LUHMES (cell line): Measurements from ENCODE around the genes PIP5KL1, PTGES2 and CIZ1.

DNA sequence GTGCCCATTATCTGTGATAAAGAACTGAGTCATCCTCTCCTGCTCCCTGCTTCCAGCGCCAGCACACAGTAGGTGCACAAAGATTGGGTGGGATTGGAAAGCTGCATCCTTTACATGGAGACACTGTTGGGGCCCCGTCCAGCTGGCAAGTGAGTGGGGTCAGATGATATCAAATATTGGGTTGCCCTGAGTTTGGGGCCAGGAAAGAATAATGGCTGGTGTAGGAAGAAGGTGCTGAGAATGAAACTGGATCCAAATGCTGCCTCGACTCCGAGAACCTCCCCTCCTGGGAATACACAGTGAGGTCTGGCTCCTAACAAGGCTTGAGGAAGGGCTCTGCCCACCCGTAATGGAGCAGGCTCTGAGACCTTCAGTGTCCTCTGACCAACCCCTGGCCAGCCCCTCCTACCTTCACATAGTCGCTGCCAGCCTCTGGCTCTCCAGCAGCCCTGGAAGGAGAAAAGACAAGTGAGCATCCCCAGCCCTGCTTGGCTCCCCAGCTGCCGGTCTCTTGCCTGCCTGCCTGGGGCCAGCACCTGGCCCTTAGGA lies 17.2 kb downstream of the SH2D3C start:
- PRO-cap = no peak

- PRO-cap = no peak
These were observed 16.3 kb downstream of the SH2D3C start for GRCh38 chr9:127761751-127763025.

DNA sequence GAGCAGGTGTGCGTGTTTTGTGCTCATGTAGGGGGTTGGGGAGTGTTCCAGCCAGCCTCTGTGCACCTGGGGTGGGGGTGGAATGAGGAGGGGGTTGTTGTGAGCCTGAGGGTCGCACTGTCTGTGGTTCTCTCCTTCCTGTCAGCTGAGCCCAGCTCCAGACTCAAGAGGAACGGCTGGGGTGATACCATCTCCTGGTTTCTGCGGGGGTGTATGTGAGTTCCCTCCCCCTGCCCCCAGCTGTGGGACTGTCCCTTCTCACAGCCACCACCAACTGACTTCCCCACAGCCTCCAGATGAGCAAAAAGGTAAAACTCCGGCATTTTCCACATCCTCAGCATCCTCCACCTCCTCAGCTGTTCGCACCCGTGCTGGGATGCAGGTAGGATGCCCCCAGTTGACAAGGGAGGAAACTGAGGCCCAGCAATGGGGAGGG lies 2.2 kb downstream of the SH2D3C start:
- PRO-cap = no peak

GRCh38 chr9:127779164-127779931 lies 882 bp upstream of the SH2D3C start:
- PRO-cap = no peak

GRCh38 chr9:127808480-127808808 lies 5.8 kb downstream of the FPGS start:
- PRO-cap = no peak

DNA sequence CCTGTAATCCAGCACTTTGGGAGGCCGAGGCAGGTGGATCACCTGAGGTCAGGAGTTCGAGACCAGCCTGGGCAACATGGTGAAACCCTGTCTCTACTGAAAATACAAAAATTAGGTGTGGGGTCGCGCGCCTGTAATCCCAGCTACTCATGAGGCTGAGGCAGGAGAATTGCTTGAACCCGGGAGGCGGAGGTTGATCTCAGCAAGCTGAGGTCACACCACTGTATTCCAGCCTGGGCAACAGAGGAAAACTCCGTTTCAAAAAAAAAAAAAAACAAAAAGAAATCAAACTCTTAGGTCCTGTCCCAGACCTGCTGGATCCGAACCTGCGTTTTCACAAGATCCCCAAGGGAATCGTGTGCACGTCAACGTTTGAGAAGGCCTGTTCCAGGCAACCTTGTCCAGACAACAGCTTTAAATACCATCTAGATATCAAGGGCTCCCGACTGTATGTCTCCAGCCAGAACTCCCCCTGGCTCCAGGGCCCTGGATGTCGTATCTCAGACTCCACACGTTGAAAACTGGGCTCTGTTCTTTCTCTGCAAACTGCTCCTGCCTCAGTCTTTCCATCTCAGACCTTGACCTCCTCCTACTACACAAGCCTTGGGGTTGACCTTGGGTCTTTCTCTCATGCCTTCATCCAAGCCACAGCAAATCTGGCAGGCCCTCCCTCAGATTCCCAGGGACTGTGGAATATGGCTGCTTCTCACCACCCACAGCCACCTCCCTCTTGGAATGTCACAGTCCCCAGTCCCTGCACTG lies 5.7 kb upstream of the ENG start:
- PRO-cap = no peak

DNA sequence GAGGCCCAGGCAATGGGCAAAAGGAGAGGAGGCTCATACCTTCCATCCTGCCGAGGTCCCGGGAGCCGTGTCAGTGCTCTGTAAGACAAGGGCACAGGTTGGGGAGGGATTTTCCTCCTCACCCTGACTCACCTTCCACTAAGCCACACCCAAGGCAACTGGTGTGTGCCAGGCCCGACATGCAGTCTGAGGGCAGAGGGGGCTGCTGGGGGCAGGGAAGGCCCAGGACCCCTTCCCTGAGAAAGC lies 3.0 kb downstream of the AK1 start:
- PRO-cap = no peak

GRCh38 chr9:127926037-127926833 lies 4.3 kb downstream of the PIP5KL1 start:
- PRO-cap = no peak

DNA sequence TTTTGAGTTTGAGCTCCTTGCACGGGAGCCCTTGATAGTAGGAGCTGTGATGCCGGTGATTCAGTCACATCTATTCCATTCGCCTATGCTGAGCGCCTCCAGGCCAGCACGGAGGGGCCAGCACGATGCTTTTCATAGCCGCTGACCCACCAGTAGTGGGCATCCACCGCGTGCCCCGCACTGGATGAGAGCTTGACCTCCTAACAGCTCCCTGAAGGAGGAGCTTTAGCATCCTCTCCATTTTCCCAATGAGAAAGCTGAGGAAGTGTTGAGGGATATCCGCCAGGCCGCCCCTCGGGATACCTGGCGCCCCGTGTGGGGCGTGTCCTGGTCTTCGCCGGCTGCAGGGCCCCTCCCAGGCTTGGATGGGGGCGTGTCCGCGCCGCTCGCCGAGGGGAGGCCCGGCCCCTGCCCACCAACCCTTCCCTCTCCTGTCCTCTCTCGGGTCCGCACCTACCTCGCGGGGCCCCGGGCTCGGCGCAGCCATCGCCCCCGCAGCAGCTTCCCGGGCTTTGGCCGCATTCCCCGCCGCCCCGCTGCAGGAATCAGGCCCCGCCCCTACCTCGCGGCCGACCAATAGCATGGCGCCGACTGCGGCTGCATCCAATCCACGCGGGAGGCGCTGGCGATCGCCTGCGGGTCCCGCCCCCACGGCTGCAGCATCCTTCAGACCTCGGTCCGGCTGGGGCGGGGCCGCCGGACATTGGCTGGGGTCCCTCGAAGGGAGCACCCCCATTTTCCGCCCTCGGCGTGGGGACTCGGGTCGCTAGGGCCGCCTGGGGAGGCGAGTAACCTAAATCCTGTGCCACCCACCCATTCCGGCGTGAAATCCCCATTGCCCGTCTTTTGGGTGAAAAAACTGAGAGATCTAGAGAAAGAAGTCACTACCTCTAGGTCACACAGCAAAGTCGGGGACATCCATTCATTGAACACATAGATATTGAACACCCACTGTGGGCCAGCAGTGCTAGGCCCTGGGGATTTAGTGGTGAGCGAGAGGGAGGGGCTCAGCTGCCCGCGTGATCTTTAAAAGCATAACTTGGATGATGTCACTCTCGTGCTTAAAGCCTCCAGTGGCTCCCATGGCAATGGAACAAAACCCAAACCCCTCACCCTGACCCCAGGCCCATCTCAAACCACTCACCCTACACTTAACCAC lies at the start of gene PIP5KL1:
Gene PIP5KL1, minus strand, starts transcription at position 512 of the 1,159 bp plus-strand sequence.
- PRO-cap = no peak

GRCh38 chr9:127940968-127941907 lies 3.6 kb upstream of the DPM2 start:
- PRO-cap = no peak

GRCh38 chr9:128026094-128026666 lies 40.9 kb downstream of the NAIF1 start:
- PRO-cap = no peak

- PRO-cap = no peak
These were observed 23.6 kb downstream of the NAIF1 start for GRCh38 chr9:128043385-128044110.

GRCh38 chr9:128066257-128066901 lies 741 bp downstream of the NAIF1 start:
- PRO-cap = no peak

- PRO-cap = no peak
These were observed 28.3 kb downstream of the PTGES2 start for GRCh38 chr9:128099197-128099687.

- PRO-cap = bidirectional peak, plus-strand start at chr9:128127322, minus-strand start at chr9:128127175; bidirectional peak, plus-strand start at chr9:128127782, minus-strand start at chr9:128127727
These were observed at the start of gene PTGES2 for GRCh38 chr9:128127154-128127841. Gene PTGES2 (minus strand): TSS chr9:128127729.

DNA sequence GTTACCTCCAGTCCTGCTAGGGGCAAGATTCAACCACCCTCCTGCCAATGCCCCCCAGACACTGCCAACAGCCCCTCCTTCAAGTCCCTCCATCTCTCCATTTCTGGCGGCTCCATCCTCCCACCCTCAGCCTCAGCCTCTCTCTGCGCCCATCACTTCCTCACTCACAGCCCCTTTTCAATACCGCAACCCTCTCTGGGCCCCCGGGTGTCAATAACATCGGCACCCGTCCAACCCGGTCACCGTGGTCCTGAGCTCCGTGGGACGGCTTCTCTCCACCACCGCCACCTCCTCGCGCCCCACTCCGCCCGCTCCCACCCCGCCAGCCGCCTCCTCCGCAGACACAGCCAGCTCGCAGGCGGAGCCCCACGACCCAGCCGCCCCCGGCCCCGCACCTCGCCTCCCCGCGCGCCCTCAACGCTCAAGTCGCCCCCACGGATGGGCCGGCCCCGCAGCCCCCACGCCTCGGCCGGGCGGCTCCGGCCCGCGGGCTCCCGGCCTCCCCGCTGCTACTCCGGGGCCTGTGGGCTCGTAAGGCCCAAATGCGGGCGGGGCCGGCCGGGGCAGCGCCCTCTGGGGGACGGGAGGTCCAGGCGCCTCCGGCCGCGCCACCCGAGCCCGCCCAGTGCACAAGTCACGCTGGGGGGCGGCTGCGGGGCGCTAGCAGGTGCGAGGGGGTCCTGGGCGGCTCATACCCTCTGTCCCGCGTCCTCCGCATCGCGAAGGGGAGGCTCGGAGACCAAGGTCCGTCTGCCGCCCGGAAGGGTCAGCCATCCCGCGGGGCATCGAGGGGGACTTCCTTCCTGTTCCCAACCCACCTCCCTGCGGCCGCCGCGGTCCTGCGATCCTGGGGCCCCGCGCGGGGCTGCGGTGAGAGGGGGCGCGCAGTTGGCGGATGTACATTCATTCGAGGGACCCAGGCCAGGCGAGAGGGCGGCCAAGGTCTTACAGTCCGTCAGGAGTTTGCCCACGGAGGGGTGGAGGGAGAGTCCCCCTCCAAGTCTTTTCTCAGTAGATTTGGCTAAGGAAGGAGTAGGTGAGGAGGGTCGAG lies at the start of gene CIZ1:
Gene CIZ1, minus strand, starts transcription at position 536 of the 1,051 bp plus-strand sequence.
- PRO-cap = bidirectional peak, plus-strand start at position 631 of the sequence, minus-strand start at position 517 of the sequence; bidirectional peak, plus-strand start at position 847 of the sequence, minus-strand start at position 870 of the sequence

GRCh38 chr9:128258600-128259391 lies 17.0 kb downstream of the GOLGA2 start:
- PRO-cap = no peak

GRCh38 chr9:128361795-128362469 lies 9.2 kb upstream of the URM1 start:
- PRO-cap = no peak

- PRO-cap = no peak
These were observed 1.9 kb downstream of the SPTAN1 start for GRCh38 chr9:128554050-128555023.

- PRO-cap = no peak
These were observed 31.0 kb downstream of the DYNC2I2 start for GRCh38 chr9:128625404-128626313.